ENCODE measurements around a stretch of chr7.

- PRO-cap: no peak
These were observed 110.1 kb upstream of the FAM20C start for GRCh38 chr7:82035-82839.

- PRO-cap: no peak
These were observed 73.1 kb upstream of the FAM20C start for GRCh38 chr7:119076-119923.

DNA sequence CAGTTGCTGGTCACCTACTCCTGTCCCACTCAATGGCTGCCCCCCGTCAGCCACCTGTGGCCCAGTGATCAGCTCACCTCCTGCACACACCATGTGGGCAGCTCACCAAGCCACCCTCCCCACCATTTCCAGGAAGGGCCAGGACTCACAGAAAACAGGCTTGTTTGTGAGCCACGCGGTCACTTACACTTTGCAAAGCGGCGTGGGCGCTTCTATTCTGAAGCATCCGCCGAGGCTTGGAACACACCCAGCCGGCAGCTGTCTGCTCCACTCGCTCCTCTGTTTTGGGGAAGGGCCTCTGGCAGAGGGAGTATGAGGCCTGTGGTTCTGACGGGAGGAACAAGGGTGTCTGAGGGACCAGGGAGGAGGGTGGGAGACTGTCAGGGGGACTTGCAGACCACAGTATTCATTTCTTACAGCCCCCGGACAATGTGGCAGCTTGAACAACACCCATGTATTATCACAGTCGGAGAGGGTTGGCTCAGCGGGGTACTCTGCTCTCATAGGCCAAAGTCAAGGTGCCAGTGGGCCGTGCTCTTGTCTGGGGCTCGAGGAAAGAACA is 60.6 kb upstream of the FAM20C start:
- PRO-cap: no peak

- PRO-cap: no peak
These were observed 27.0 kb upstream of the FAM20C start for GRCh38 chr7:165299-165800.

GRCh38 chr7:194945-195475 is 2.6 kb downstream of the FAM20C start:
- PRO-cap: bidirectional peak, plus-strand start at chr7:195108, minus-strand start at chr7:195023; bidirectional peak, plus-strand start at chr7:195578, minus-strand start at chr7:195286

DNA sequence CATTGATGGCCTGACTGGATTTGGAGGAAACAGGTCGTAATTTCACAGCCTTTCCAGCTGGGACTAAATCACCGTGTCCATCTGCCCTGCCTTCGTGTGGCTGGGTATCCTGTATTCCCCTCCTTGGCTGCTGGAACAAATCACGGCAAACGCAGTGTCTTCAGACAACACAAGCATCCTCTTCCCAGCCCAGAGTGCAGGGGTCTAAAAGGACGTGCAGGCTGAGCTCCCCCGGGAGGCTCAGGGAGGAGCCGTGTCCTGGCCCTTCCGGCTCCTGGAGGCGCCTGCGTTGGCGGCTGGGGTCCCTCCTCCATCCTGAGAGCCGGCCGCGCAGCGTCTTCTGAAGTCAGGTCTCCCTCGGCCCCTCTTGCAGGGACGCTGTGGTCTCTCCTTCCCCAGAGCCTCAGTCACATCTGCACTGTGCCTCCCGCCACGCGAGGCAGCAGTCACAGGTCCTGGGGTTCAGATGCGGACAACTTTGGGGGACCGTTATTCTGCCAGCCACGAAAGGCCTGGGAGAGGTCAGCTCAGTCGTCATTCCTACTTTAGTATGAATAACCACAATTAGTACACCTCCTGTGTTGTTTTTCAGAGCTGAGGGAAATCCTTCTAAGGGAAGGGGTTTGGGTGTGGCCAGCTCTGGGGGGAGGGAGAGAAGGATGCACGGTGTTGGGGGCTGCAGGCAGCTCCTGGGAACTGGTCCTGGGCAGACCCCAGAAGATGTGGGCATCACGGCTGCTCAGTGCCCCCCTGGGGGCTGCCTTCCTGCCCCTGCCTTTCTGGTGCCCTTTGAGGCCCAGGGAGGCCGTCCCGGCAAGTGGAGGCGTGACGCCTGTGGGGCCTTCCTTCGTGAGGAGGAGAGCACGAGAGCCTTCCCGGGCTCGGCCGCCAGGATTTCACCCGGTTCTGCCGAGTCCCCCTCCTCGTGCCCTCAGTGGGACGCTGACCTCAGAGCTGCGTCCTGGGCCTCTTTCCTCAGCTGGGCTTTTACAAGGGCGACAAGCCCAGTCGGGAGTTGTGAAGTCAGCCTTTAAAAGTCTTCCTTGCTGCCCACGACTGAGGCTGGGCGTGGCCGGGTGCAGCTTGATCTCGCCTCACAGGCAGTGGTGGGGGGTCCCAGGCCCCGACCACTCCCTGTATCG is 41.3 kb downstream of the FAM20C start:
- PRO-cap: bidirectional peak, plus-strand start at position 1,059 of the sequence, minus-strand start at position 898 of the sequence

GRCh38 chr7:290859-291526 is 1.0 kb downstream of the FOXL3 start:
- PRO-cap: no peak

- PRO-cap: no peak
These were observed 89.6 kb downstream of the FOXL3 start for GRCh38 chr7:379040-380472.

DNA sequence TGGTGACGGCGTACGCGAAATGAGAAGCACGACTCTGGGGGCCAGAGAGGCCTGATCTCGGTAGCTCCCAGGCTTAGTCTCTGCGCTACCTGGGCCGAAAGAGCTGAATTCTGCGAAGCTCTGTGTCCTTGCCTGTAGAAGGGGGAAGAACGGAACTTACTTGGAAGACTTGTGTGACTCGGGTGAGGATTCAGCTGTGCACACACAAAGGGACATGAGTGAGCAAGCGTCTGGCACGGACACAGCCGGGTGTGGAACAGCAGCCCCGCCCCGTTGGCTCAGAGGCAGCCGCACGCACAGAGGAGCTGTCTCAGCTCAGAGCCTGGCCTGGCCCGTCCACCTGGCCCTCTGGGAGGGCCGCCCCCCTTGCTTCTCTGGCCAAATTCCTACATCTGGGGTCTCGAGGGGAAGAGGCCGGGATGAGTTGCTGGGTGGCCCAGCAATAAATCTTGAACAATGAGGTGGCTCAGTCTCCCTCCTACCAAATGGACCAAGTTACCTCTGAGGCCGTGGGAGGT is 83.9 kb downstream of the PDGFA start:
- PRO-cap: no peak

- PRO-cap: no peak
These were observed 50.8 kb downstream of the PDGFA start for GRCh38 chr7:468650-469514.

DNA sequence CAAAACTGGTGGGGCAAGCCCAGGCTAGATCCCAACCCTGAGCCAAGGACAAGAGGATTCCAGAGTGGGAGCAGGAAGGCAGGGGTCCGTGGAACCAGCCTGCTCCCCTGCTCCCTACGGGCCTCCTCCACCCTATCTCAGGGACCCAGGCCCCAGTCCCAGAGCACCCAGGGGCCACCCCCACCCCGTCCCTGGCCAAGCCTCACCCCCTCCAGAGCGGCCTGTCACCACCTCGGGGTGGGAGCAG is 20.3 kb upstream of the PDGFA start:
- PRO-cap: no peak

- PRO-cap: unidirectional peak, plus-strand start at chr7:557911
These were observed 37.9 kb upstream of the PDGFA start for GRCh38 chr7:557397-558060.

- PRO-cap: no peak
These were observed 54.5 kb upstream of the PDGFA start for GRCh38 chr7:574189-574465.

- PRO-cap: unidirectional peak, plus-strand start at chr7:591232
These were observed 71.1 kb upstream of the PDGFA start for GRCh38 chr7:590636-591329.

- PRO-cap: no peak
These were observed 102.2 kb upstream of the PDGFA start for GRCh38 chr7:621780-622254.

DNA sequence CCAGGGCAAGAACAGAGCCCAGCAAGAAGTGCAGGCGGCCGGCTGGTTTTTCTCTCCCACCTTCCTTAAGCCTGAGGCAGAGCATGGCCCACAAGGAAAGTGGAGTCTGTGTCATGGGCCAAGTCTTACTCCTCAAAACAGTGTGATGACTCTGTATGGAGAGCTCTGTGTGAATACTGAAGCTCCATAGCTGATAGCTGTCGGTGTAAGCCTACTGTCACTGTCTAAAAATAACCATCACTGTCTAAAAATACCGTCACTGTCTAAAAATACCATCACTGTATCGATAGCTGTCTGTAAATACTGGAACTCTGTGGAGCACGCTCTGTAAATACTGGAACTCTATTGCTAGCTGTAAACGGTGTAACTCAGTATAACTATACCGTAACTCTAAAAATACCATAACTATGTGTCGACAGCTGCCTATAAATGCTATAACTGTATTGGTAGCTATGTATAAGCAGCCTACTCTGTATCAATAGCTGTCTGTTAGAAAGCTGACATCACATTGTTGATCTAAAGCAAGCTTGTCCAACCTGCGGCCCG is 4.0 kb upstream of the PRKAR1B start:
- PRO-cap: no peak

DNA sequence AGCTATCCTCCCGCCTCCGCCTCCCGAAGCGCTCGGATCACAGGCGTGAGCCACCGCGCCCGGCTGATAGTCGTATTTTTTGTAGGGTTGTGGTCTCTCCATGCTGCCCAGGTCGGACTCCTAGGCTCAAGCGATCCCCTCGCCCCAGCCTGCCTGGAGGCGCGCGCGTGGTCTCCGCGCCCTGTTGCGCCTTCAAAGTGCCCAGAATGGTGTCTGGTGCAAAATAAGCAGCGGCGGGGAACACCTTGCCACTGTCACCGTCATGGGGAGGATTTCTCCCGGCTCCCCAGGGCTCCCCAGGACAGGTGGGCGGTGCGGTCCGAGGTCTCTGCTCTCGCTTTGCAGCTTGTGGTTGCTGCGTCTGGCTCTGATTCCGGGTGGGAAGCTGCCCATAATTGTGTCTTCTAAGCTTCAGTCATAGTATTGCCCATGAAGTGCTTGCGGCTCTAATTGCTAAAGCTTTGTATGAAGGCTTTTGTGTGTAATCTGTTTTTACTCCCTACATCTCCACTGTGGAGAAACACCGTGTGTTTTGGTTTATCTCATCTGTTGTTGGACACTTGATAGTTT is 15.0 kb upstream of the SUN1 start:
- PRO-cap: unidirectional peak, minus-strand start at position 194 of the sequence

DNA sequence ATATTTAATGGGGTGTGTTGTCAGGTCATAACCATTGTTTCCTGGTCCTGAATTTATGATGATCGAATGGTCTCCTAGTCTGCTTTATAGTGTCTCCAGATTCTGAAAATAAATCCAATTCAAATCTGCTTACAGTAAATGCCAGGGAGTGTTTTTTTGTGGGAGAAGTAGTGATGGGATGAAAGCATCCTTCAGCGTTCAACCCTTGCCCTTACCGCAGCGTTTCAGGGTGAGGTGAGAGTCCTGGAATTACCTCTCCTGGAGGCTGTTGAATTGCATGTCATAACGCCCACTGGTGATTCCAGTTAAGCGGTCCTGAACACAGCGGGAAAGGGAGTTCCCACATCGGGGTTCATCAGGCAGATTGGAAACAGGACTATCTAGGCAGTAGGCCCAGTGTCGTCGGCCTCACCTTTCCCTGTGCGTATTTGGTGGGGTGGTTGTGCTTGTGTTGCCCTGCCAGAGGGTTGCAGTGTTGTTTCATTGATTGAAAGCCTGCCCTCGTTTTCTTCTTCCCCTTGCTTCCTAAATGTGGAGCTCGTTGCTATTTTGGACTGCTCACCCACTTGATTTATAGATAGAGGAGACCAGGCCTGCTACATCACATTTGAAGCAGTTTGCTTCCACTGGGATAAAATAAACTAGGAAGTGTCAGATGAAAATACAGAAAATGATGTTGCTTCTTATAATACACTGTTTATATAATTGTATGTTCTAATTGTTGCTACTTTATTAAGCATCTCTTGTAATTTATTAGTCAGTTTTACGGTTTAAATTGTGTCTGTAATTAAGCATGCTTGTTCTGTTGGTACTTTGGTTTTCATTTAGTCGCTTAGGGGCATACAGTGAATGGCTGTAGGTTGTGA is 10.6 kb upstream of the SUN1 start:
- PRO-cap: no peak

- PRO-cap: unidirectional peak, plus-strand start at chr7:833808
These were observed 1.2 kb downstream of the SUN1 start for GRCh38 chr7:833282-834107.

GRCh38 chr7:876985-877618 is 748 bp downstream of the GET4 start:
- PRO-cap: no peak